SK-N-SH (cell line): ENCODE results near the gene PROKR2.

DNA sequence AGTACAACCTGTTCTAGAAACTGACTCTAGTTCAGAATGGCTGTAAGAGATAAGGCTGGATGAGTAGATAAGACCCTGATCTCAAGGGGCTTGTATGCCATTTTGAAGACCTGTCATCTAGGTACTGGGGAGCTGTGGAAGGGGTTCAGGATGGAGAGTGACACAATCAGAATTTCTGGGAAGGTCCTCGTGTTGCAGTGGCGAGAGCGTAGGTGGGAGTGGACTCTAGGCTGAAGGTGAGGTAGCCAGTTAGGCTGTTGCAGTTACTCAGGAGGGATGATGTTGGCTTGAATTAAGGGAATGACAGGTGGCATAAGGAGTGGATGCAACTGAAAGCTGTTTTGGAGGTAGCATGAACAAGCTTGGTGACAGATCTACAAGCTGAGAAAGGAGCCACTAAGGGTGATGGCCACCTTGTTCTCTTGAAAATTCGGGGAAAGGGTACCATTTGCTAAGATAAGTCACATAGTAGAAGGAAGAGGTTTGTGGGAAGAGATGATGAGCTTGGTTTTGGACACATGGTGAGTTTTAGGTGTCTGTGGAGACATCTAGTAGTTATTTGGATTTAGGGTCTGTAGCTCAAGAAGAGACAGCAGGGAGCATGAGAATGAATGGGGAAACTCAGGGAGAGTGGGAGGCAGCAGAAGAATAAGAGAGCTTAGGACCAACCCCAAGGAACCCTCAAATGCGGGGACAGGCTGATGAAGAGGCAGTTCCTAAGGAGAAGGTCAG, 39.2 kb downstream of the CDS2 start:
- RRBS = no CpG with 5 or more reads among the region's 5 CpGs
CAGE:
- cytosol, long polyA plus RNA = no peak
- long polyA plus RNA = no peak
- nucleus, long polyA plus RNA = no peak

- RRBS = no CpG with 5 or more reads among the region's 6 CpGs
CAGE:
- cytosol, long polyA plus RNA = no peak
- long polyA plus RNA = no peak
- nucleus, long polyA plus RNA = no peak
These were observed 41.9 kb downstream of the CDS2 start for GRCh38 chr20:5168337-5169442.

DNA sequence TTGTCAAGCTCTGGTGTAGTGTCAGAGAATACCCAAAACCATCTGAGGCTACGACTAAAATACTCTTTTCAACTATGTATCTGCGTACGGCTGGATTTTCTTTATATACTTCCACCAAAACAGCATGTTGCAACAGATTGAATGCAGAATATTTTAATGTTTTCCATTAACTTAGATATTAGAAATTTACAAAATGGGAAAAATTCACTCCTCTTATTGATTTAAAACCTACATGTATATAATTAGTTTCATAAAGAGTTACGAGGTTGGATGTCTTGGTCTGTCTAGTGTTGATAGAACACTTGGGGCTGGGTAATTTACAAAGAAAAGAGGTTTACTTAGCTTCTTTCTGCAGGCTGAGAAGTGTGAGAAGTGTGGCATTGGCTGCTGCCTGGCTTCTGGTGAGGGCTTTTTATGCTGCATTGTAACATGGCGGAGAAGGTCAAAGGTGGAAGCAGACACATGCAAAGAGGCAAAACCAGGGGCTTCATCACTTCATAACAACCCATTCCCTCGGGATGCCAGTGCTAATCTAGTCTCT, 61.6 kb downstream of the CDS2 start:
- RRBS = no CpG with 5 or more reads among the region's 6 CpGs
CAGE:
- cytosol, long polyA plus RNA = no peak
- long polyA plus RNA = no peak
- nucleus, long polyA plus RNA = no peak

- RRBS = no CpG with 5 or more reads among the region's 5 CpGs
CAGE:
- cytosol, long polyA plus RNA = no peak
- long polyA plus RNA = no peak
- nucleus, long polyA plus RNA = no peak
These were observed 65.5 kb downstream of the CDS2 start for GRCh38 chr20:5192209-5192727.

DNA sequence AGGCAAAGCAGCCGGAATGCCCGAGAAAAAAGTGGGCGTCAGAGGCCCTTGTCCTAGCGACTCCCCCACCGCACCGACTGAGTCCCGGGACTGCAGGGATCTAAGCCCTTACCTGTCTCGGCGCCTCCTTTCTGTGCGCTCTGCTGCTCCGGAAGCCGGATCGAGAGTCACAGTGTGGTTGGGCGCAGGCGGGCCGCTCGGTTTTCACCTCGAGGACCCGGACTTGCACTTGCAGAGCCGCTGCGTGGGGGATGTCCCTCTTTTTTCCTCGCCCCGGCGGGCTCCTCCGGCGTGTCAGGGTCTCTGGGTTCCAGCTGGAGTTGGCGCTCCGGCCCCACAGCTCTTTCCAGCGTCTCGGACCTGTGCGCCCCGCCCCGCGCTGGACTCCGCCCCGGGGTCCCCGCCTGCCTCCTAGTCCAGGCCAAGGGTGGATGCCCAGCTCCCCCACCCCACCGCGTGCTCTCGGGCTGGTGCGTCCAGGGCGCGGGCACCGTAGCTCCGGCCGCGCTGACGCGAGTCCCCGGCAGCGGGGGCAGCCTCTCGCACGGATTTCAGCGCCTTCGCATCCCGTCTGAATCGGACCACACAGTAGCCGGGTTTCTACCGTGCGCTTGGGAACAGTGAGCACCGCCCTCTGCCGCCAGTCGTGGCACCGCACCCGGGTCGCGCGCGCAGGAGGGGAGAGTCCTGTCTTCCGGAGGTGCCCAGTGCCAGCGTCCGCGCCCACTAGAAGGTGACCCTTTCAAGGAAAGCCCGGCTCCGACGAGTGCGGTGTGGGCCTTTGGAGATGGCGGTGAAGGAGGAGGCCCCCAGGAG, at the start of gene PROKR2:
TSS of gene PROKR2 (minus strand) at position 573 of the 816 bp plus-strand sequence.
- RRBS = 4% methylated on average over 60 of the region's 78 CpGs
CAGE:
- cytosol, long polyA plus RNA = no peak
- long polyA plus RNA = no peak
- nucleus, long polyA plus RNA = no peak

- RRBS = no CpG with 5 or more reads among the region's 5 CpGs
CAGE:
- cytosol, long polyA plus RNA = no peak
- long polyA plus RNA = no peak
- nucleus, long polyA plus RNA = no peak
These were observed 36.2 kb downstream of the GPCPD1 start for GRCh38 chr20:5574605-5575061.

- RRBS = no CpG with 5 or more reads among the region's 13 CpGs
CAGE:
- cytosol, long polyA plus RNA = no peak
- long polyA plus RNA = no peak
- nucleus, long polyA plus RNA = no peak
These were observed 46.5 kb upstream of the GPCPD1 start for GRCh38 chr20:5656967-5658008.

DNA sequence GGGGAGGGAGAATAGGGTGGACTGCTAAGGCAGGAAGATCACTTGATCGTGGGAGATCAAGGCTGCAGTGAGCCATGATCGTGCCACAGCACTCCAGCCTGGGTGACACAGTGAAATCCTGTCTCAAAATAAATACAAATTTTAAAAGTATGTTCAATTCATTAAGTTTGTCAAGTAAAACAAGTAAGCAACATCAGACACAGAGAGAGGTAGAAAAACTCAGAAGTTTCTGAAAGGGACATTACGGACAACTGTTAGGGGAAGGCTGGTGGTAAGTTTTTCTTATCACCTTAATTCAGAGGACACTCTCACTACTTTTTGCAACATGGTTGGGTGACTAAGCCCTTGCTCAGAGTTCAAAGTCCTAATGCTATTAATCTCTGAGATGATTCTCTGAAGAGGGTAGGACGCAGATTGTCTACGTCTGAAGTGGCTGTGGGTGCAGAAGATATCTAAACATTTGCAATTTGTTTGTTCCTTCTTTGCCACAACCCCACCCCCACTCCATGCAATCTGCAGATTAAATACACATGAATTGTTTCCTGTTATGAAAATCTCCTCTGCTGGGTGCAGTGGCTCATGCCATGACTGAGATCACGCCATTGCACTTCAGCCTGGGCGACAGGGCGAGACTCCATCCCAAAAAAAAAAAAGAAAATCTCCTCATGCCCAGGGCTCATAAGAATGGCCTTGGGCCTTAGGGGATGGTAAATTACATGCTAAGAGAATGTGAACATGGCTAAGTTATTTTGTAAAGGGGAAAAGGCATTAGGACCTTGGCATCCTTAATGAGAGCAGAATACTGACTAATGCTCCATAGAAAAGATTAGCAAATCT, 12.9 kb upstream of the SHLD1 start:
- RRBS = no CpG with 5 or more reads among the region's 8 CpGs
CAGE:
- cytosol, long polyA plus RNA = no peak
- long polyA plus RNA = no peak
- nucleus, long polyA plus RNA = no peak

DNA sequence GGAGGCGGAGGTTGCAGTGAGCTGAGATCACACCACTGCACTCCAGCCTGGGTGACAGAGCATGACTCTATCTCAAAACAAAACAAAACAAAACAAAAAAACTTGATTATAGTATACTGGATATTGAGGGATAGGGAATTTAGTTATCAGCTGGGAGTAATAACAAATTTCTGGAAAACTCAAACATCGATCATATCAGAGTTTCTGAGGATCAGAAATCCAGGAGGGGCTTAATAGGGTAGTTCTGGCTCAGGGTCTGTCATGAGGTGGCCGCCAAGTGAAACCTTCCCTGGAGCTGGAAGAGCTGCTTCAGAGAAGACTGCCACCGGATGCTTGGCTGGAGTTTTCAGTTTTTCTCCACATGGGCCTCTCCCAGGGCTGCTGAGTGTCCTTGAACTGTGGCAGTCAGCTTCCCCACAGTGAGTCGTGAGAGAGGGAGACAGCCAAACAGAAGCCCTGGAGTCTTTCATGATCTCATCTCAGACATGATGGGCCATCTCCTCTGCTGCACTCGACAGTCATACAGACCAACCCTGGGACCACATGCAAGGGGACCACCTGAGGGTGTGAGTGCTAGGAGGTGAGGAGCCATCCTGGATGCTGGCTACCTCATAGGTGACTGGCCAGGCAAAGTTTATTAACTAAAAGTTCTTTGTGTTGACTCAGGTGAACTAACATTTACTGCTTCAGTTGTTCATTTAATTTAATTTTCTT, 71.4 kb downstream of the SHLD1 start:
- RRBS = no CpG with 5 or more reads among the region's 6 CpGs
CAGE:
- cytosol, long polyA plus RNA = no peak
- long polyA plus RNA = no peak
- nucleus, long polyA plus RNA = no peak

DNA sequence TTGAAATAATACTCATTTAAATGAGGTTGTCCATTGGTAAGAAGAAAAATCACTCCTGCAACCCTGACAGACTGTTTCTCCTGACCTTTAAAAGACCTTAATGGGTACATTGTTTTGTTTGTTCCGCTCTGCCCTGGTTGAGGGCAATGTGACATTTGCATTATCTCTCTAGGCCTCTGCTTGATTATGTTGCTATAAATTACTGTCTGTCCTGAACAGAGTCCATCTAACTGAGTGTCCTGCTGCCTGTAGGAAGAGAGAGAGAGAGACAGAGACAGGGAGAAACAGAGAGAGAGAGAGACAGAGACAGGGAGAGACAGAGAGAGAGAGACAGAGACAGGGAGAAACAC, 78.0 kb upstream of the CHGB start:
- RRBS = no CpG with 5 or more reads among the region's 1 CpG
CAGE:
- cytosol, long polyA plus RNA = no peak
- long polyA plus RNA = no peak
- nucleus, long polyA plus RNA = no peak

DNA sequence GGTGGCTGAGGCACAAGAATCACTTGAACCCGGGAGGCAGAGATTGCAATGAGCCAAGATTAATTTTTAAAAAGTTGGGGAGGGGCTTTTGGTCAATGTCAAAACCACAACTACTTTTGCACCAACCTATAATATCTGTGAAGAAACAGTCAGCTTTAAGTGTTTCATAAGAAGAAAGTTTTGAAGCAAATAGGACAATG, 63.0 kb upstream of the CHGB start:
- RRBS = no CpG with 5 or more reads among the region's 1 CpG
CAGE:
- cytosol, long polyA plus RNA = no peak
- long polyA plus RNA = no peak
- nucleus, long polyA plus RNA = no peak

DNA sequence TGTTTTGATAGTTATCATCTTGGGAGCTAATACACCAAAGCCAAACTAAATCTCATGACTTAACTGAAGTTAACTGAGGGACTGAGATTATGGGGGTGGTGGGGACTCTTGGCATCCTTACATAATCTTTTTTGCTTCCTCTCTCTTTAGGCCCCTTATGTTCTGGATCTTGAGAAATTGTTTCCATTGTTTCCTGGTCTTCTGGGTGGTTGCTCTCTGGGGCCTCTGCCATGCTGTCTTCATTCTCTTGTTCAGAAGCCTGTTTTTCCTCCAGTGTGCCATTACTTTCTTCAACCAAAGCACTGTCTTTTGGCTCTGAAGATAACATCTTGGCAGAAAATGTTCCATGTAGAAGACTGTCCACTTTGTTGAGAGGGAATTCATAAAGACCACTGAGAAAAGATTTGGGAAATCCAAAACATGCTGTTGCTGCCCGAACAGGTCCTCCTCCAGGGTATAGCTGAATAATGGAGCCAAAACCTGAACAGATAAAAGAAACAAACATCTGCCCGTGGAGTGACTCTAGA, 8.0 kb downstream of the TRMT6 start:
- RRBS = no CpG with 5 or more reads among the region's 2 CpGs
CAGE:
- cytosol, long polyA plus RNA = no peak
- long polyA plus RNA = no peak
- nucleus, long polyA plus RNA = no peak

GRCh38 chr20:6007001-6007534, 1.1 kb downstream of the CRLS1 start:
- RRBS = no CpG with 5 or more reads among the region's 6 CpGs
CAGE:
- cytosol, long polyA plus RNA = no peak
- long polyA plus RNA = no peak
- nucleus, long polyA plus RNA = no peak

DNA sequence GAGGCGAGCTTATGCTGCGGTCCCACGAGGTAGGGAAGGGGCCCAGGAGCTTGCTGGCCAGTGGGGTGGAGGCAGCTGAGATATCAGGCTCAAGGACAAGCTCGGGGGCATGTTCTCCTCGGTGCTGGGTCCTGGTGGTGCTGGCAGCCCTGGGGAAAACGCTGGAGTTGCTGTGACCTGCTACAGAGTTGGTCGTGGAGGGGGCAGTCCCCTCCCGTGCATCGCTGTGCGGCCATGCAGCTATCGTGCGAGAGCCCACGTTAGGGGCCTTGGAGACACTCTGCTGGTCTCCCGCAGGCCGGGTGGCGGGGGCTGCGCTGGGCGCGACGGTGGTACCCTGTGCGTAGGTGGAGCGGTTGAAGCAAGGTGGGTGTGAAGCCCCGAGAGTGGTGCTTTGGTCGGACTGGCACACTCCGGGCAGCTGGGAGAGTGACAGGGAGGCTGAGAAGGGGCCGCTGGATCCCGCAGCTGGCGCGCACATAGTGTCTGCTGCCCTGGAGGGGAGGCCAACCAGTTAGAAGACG, 12.0 kb downstream of the LRRN4 start:
- RRBS = 98% methylated on average over 6 of the region's 30 CpGs
CAGE:
- cytosol, long polyA plus RNA = no peak
- long polyA plus RNA = no peak
- nucleus, long polyA plus RNA = no peak

DNA sequence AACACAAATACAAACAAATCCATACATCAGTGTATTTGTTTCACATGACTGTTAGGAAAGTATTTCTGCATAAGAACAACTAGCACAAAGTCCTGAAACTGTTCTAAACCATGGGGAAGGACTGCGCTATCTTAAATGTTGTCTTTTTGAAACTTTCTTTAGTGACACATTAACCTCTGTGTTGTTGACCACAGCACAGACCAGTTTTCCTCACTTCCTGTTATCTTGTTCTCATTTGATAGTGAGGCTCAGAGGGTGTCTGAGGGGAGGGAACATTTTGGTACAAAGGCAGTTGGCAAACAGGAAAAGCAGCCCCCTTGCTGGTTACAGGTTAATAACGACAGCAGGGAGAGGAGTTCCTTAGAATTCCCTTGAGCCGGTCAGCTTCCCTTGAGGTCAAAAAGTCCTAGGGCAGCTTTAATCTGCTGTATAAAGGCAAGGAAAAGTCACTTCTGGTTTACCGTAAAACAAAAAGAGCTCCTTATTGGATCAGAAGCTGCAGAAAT, 143.5 kb upstream of the BMP2 start:
- RRBS = no CpG with 5 or more reads among the region's 4 CpGs
CAGE:
- cytosol, long polyA plus RNA = no peak
- long polyA plus RNA = no peak
- nucleus, long polyA plus RNA = no peak

- RRBS = no CpG with 5 or more reads among the region's 1 CpG
CAGE:
- cytosol, long polyA plus RNA = no peak
- long polyA plus RNA = no peak
- nucleus, long polyA plus RNA = no peak
These were observed 63.9 kb upstream of the BMP2 start for GRCh38 chr20:6703472-6704151.

DNA sequence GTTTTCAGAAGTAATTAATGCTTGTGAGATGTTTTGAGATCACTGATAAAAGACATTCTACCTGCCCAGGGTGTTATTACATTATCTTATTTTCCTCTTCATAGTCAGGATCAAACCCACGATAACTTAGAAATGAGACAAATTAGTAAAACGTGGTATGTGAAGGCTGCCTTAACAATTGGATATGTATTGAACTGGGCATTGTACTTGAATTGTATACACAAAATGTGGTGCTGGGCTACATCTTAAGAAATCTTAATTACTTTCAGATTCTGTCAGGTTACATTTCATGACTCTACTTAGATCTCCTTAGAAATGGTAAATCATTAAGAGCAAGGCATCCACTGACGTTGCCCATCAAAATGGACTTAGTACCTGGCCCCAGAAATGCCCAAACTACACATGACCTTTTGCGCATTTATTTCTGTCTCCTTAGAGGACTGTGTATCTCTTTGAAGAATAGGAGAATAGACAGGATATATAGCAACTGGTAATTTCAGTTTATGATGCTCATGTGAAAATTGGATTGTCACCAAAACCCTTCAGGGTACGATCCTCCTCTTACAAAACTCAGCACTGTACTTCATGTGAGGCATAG, 61.6 kb upstream of the BMP2 start:
- RRBS = no CpG with 5 or more reads among the region's 5 CpGs
CAGE:
- cytosol, long polyA plus RNA = no peak
- long polyA plus RNA = no peak
- nucleus, long polyA plus RNA = no peak

GRCh38 chr20:8202649-8203391, 70.8 kb downstream of the PLCB1 start:
- RRBS = no CpG with 5 or more reads among the region's 10 CpGs
CAGE:
- cytosol, long polyA plus RNA = no peak
- long polyA plus RNA = no peak
- nucleus, long polyA plus RNA = no peak

DNA sequence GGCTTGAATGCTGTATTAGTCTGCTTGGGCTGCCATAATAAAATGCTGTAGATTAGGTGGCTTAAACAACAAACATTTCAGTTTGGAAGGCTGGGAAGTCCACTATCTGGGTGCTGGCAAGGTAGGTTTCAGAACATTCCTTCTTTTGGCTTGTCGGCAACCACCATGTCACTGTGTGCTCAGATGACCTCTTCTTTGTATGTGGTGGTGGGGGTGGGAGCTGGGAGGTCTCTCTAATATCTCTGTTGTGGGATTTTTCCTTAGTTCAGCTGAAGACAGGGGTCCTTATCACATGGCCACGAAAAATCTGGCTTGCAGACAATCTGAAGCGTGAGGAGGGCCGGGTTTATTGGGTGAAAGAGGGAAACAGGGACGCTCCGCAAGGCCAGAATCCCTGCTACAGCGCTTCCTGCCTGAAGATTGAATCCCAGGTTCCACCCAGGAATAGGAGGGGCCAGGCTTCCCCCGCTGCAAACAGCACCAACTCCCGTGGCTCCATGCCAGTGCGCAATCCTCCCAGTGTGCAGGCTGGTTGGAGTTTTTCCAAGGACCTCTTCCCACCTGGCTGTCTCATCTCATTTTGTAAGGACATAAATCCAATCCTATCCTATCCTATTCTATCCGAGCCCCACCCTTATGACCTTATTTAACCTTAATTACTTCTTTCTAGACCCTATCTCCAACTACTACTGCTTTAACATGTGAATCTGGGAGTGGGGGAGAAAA, 299.9 kb downstream of the PLCB1 start:
- RRBS = no CpG with 5 or more reads among the region's 11 CpGs
CAGE:
- cytosol, long polyA plus RNA = no peak
- long polyA plus RNA = no peak
- nucleus, long polyA plus RNA = no peak

- RRBS = no CpG with 5 or more reads among the region's 1 CpG
CAGE:
- cytosol, long polyA plus RNA = no peak
- long polyA plus RNA = no peak
- nucleus, long polyA plus RNA = no peak
These were observed 426.0 kb downstream of the PLCB1 start for GRCh38 chr20:8557931-8558602.